Heart left ventricle (tissue), 7 donors: ENCODE measurements around the genes CBS and U2AF1.

DNA sequence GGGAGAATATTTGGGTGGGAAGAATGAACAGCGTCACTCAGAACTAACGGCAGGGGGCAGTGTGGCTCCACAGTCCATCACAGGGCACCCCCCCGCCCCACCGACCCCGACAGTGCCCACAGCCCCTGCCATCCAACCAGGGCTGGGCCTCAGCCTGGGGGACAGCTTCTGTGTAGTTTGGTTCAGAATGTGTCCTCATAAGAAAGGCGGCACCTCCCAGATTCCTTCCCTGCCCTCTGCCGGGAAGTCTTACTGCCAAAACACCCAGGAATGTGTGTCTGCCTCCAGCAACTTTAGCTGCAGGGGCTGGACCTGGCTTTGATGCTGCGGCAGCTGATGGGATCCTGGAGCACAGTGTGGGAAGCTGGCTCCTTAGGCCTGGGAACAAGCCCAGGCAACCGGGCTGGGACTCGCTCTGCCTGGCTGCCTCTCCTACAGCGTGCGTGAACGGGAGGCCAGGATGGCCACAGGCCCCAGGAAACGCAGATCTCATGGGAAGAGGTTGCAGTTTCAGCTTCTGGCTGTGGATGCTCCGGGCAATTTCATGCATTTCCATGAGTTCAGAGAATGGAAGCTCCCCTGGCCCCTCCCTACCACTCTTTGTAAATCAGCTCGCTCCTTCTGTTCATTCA is 104.9 kb upstream of the TMPRSS2 start:
- PRO-cap, 6 experiments, result no peak in any of the 6 experiments
- RAMPAGE, long total RNA, 2 experiments, result no peak in any of the 2 experiments
- RRBS, result no CpG with 5 or more reads among the region's 16 CpGs

GRCh38 chr21:41677581-41678197 is 89.2 kb downstream of the RIPK4 start:
- PRO-cap, 6 experiments, result no peak in any of the 6 experiments
- RAMPAGE, long total RNA, 2 experiments, result no peak in any of the 2 experiments
- RRBS, result no CpG with 5 or more reads among the region's 14 CpGs

DNA sequence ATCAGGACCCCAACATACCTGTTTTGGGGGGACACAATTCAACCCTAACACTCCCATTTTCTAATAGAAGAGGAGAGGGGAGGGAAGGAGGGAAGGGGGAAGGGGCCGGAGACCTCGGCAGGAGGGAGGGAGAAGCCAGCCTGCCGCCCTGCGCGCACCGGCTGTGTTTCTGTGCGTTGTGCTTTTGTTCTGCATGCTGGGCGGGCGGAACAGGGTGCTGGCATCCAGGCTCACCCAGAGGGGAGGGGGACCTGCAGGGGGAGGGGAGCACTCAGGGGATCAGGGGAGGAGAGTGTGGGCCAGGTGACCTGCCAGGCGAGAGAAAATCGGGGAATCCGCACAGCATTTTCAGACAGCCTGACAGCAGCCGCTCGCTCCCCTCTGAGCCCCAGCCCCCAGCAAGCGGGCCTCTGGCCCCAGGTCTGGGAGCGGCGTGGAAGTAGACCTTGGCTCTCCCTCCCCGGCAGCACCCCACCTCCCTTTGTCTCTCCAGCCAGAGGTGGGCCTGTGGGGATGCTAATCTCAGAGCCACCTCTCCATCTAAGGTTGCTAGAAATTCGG is 54.6 kb downstream of the RIPK4 start:
- PRO-cap, 6 experiments, result no peak in any of the 6 experiments
- RAMPAGE, long total RNA, 2 experiments, result no peak in any of the 2 experiments
- RRBS, result 10% methylated on average over 6 of the region's 19 CpGs

- PRO-cap, 6 experiments, result no peak in any of the 6 experiments
- RAMPAGE, long total RNA, 2 experiments, result no peak in any of the 2 experiments
- RRBS, result no CpG with 5 or more reads among the region's 50 CpGs
Measured at GRCh38 chr21:41835365-41836381, 43.5 kb downstream of the PRDM15 start.

GRCh38 chr21:41895639-41896388 is 16.7 kb upstream of the PRDM15 start:
- PRO-cap, 6 experiments, result no peak in any of the 6 experiments
- RAMPAGE, long total RNA, 2 experiments, result no peak in any of the 2 experiments
- RRBS, result no CpG with 5 or more reads among the region's 21 CpGs

DNA sequence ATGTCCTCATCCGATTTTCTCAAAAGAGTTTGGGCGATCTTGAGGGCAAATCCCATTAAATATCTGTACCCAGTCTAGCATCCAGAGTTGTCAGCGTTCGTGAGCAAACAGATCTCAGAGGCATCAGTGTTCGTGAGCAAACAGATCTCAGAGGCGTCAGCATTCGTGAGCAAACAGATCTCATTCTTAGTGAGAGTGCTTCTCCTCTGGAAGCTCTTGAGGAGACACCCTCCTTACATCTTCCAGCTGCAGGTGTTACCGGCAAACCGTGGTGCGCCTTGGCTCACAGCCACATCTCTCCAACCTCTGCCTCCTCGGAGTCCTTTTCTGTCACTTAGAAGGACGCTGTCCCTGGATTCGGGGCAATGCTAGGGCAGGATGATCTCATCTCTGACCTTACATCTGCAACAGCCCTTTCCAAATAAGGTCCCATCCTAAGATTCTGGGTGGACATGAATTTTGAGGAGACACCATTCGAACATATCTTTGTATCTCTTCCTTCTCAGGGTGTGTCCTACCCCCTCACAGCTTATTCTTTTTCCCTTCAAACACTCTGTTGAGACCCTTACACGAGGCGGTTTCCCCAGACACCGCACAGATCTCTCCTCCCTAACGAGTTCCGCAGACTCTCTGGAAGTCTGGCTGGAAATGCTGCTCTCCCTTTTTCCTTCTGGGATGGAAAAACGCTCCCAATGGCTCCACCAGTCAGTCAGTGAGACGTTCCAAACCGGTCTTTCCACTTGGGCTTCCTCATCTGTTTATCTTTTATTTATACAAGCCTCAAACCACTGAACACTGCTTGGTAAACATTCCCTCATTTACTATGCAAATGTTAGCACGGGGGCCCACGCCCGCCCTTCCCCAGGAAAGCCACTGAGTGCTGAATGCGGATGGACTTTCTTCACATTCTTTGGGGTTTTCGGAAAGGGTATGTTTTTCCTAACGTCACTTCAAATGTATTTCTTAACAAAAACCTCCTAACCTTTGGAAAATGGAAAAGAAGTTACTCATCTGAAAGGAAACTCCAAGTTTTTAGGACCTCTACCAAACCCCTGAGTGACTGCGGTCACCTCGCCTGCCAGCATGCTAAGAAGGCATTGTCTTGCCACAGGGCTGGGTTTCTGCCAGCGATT is 14.4 kb upstream of the UMODL1 start:
- PRO-cap, 6 experiments, result no peak in any of the 6 experiments
- RAMPAGE, long total RNA, 2 experiments, result no peak in any of the 2 experiments
- RRBS, result no CpG with 5 or more reads among the region's 31 CpGs

DNA sequence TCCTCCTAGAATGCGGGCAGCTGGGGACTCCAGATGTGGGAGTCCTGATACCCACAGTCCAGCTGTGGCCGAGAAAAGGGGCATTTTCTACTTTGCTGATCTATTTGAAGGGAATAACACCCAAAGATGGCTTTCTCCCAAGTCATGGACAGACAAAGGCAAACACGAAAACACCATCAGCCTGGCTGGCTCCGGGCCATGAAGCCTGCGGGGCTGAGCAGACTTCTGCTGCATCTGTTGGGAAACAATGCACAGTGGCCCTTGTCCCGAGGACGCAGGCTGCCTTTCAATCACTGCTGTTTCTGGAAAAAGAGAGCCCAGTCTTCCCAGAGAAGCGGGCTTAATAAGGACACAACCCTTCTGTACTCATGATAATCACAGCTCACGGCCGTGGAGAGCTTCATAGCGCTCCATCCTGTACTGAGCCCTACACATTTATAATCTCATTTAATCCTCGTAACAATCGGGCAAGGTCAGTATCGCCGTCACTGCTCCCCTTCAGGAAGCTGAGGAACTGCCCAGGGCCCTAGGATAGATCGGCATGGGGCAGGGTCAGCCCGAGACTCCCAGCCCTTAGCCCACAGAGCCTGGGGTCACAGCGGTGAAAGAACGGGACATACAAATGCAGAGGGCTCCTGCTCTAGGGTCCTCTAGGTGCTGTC is 61.9 kb upstream of the ABCG1 start:
- PRO-cap, 6 experiments, result no peak in any of the 6 experiments
- RAMPAGE, long total RNA, 2 experiments, result no peak in any of the 2 experiments
- RRBS, result no CpG with 5 or more reads among the region's 19 CpGs

DNA sequence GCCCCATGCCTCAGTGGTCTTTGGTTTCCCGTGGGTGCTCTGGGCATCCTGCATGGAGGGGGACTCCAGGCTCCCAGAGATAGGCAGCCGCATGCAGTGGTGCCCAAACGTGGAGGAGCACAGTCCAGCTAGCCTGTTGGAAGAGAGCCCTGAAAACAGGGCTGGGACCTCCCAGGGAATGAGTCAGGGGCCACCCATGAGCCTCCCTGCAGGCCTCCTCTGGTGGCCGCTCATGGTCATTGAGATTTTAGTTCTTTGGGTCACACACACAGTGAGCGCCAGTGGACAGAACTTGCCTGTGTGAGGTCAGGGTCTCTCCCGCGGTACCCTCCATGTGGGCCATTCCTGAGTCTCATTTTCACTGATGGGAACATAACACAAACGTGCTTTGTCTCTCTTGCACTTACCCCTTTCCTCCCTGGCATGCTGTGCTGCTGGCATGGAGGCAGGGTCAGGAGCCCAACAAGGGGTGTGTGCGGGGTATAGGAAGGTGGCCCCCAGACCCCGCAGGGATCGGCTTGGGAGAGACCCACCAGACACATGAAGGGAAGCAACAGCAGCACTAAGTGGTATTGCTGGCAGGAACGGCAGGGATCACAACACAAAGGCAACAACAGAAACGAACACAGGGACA is 31.6 kb downstream of the ABCG1 start:
- PRO-cap, 6 experiments, result no peak in any of the 6 experiments
- RAMPAGE, long total RNA, 2 experiments, result no peak in any of the 2 experiments
- RRBS, result no CpG with 5 or more reads among the region's 13 CpGs

GRCh38 chr21:42388756-42389948 is 6.7 kb downstream of the TMPRSS3 start:
- PRO-cap, 6 experiments, result no peak in any of the 6 experiments
- RAMPAGE, long total RNA, 2 experiments, result no peak in any of the 2 experiments
- RRBS, result 41% methylated on average over 2 of the region's 27 CpGs

GRCh38 chr21:42849488-42850350 is 29.6 kb downstream of the WDR4 start:
- PRO-cap, 6 experiments, result no peak in any of the 6 experiments
- RAMPAGE, long total RNA, 2 experiments, result no peak in any of the 2 experiments
- RRBS, result 97% methylated on average over 5 of the region's 35 CpGs

- PRO-cap, 6 experiments, result no peak in any of the 6 experiments
- RAMPAGE, long total RNA, 2 experiments, result no peak in any of the 2 experiments
- RRBS, result no CpG with 5 or more reads among the region's 10 CpGs
Measured at GRCh38 chr21:42990076-42990922, 15.9 kb downstream of the PKNOX1 start.

DNA sequence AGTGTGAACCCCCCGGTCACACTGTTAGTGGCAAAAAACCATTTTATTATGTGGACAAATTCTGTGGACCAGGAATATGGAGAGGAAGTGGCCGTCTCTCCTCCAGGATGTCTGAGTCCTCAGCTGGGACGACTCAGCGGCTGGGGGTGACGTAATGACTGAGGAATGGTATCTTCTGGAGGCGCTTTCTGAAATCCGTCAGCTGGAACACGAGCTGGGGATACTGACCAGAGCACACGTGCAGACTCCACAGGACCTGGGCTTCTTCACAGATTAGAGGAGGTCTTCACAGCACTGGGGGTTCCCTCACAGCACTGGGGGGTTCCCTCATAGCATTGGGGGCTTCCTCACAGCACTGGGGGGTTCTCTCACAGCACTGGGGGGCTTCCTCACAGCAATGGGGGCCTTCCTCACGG is 18.1 kb downstream of the PKNOX1 start:
- PRO-cap, 6 experiments, result peak in 6 of 6 experiments; most common plus-strand start position 207 of the sequence (in 2); most common minus-strand start position 125 of the sequence (in 4)
- RAMPAGE, long total RNA, 2 experiments, result no peak in any of the 2 experiments
- RRBS, result no CpG with 5 or more reads among the region's 10 CpGs

DNA sequence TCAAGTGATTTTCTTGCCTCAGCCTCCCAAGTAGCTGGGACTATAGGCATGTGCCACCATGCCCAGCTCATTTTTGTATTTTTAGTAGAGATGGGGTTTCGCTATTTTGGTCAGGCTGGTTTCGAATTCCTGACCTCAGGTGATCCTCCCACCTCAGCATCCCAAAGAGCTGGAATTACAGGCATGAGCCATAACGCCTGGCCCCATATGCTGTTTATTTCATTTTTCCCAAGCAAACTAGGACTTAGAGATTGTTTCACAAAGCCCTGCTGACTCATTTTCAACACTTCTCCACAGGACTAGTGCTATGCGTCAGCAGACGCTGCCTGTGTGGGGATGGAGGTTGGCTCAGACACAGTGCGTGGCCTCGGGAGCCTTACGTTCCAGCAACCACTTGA is 22.6 kb downstream of the PKNOX1 start:
- PRO-cap, 6 experiments, result peak in 1 of 6 experiments; most common minus-strand start position 220 of the sequence (in 1)
- RAMPAGE, long total RNA, 2 experiments, result no peak in any of the 2 experiments
- RRBS, result no CpG with 5 or more reads among the region's 8 CpGs

GRCh38 chr21:43075689-43075888 is at the start of gene CBS:
CBS (minus strand) TSS chr21:43075835.
- PRO-cap, 6 experiments, result no peak in any of the 6 experiments
- RAMPAGE, long total RNA, 2 experiments, result no peak in any of the 2 experiments
- RRBS, result 1% methylated on average over 20 of the region's 23 CpGs

DNA sequence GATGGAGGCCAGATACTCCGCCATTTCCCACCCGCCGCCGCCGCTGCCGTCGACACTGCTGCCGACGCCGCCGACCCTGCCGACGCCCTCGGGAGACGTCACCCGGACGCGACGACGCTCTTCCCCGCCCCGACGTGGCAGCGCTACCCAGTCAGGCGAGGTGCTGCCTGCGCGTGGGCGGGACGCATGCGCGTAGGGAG is at the start of gene U2AF1:
U2AF1 (minus strand) TSS at position 100 of the 200 bp plus-strand sequence.
- PRO-cap, 6 experiments, result peak in 4 of 6 experiments; most common minus-strand start position 90 of the sequence (in 3)
- RAMPAGE, long total RNA, 2 experiments, result start-site peak on the minus strand in 2 of 2 experiments, centred at positions 99 to 105 of the sequence, 86 to 95 reads per replicate
- RRBS, result no CpG with 5 or more reads among the region's 31 CpGs

DNA sequence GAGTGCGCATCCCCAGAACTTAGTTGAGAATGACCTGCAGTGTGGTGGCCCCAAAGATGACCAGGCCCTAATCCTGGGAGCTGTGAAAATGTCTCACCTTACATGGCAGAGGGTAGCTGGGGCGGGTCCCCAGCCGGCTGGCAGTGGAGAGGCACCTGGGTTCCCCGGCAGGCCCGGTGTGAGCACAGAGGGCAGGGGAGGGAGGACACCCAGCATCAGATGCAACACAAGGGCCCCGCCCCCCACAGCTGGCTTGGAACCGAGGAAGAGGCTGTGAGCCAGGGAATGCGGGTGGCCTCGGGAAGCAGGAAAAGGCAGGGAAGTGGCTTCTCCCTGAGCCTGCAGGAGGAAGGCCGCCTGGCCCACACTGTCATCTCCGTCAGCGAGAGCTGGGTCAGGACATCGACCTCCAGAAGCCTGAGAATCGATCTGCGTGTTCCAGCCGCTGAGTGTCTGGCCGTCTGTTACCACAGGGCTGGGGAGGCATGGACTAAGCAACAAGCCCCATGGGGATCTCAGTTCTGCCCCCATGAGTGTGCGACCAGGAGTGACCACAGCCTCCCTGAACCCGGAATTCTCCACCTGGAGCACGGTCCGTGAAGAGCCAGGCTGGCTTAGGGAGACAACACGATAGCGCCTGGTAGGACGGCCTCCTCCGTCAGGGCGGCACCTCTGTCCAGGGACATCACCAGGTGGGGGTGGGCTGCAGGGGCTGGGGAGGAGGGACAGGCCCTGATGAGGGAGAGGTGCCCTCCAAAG is 87.2 kb downstream of the SIK1 start:
- PRO-cap, 6 experiments, result no peak in any of the 6 experiments
- RAMPAGE, long total RNA, 2 experiments, result no peak in any of the 2 experiments
- RRBS, result no CpG with 5 or more reads among the region's 26 CpGs

GRCh38 chr21:43345784-43346436 is 81.0 kb downstream of the SIK1 start:
- PRO-cap, 6 experiments, result no peak in any of the 6 experiments
- RAMPAGE, long total RNA, 2 experiments, result no peak in any of the 2 experiments
- RRBS, result 95% methylated on average over 2 of the region's 29 CpGs

DNA sequence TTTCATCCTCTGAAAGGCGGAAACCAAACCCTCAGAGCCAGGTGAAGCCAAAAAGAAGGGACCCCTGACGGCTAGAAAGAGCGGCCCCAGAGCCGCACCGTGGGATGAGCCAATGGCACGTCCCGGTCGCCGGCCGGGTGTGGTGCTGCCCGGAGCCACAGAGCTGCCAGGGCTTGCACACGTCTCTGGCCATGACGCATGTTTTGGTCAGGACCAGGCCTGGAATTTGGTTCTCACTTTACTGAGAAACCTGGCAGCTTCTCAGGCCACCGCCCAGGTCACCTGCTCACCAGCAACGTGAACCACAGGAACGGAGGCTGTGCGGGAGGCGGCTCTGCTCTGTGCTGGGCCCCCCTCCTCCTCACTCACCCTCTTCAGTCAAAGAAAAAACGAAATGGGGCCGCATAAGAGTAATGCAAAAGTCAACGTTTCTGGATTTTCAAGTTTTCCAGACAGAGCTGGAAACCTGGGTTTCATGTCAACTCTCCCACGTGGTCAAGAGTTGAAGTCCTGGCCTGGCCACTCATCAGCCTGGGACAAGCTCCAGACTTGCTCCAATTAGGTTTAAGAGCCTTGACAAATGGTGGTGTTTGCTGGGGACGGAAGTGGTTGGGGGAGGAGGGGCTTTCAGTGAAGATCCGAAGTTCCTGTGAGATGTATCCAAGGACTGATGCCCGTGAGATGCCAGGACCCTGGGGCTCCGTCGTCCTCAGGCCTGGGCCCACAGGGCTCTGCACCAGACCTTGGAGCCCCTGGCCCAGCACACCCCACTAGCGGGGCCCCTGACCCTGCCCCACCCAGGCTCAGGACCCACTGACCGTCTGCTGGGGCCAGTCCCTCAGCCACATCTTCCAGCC is 53.7 kb downstream of the SIK1 start:
- PRO-cap, 6 experiments, result no peak in any of the 6 experiments
- RAMPAGE, long total RNA, 2 experiments, result no peak in any of the 2 experiments
- RRBS, result no CpG with 5 or more reads among the region's 29 CpGs

- PRO-cap, 6 experiments, result no peak in any of the 6 experiments
- RAMPAGE, long total RNA, 2 experiments, result no peak in any of the 2 experiments
- RRBS, result no CpG with 5 or more reads among the region's 5 CpGs
Measured at GRCh38 chr21:43600441-43601045, 35.6 kb downstream of the H2BC12L start.

GRCh38 chr21:43603022-43603776 is 38.2 kb downstream of the H2BC12L start:
- PRO-cap, 6 experiments, result no peak in any of the 6 experiments
- RAMPAGE, long total RNA, 2 experiments, result no peak in any of the 2 experiments
- RRBS, result no CpG with 5 or more reads among the region's 10 CpGs